Diencephalon (tissue), 2 donors: ENCODE measurements around the gene HMGXB4.

GRCh38 chr22:33271394-33271911 is 213.3 kb upstream of the SYN3 start:
- RAMPAGE, long total RNA = no peak

DNA sequence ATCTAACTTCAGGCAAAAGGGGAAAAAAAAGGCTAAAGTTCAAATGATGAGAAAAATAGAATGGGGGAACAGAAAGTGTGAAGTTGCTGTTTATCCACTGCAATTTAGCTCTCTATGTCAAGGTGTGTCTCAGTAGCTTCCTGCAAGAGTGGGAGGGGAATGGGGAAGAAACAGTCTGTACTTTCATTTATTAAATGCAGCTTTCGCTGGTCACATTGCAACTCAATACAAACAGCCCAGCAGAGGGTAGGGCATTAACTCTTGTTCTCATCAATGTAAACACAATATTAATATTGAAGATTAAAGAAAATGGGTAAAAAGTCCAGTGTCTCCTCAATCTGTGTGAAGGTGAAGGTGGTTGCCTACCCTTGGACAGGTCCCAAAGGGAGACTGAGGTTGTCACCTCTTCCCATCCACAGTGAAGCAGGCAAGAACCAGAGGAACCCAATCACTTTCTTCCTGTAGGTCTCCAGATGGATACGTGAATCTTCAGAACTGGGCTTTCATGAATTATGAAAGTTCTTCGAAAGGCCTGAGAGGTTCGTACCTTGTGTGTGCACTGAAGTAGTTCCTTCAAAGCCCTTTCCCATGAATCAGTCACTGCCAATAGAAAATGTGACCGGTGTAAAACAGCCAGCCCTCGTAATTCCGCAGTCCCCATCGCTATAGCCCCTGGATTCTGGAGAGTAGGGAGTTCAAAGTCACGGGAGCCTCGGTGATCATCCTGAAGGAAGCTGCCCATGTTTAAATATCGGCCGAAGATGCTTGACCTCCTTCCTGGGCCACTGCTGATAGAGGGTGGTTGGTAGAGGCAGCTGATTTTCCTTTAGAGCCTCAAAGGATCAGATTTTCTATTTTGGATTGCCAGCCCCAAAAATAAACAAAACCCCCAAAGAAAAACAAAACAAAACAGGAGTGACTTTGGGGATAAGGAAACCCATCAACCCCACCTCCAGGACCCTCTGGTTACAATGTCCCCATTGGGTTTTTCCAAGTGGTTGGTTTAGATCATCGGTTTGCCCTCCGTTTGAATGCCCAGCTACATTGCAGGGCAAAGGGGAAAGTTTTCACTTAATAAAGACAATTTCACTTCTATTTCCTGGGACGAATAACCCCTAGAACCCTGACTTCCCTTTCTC is 215.1 kb upstream of the SYN3 start:
- RAMPAGE, long total RNA = no peak

DNA sequence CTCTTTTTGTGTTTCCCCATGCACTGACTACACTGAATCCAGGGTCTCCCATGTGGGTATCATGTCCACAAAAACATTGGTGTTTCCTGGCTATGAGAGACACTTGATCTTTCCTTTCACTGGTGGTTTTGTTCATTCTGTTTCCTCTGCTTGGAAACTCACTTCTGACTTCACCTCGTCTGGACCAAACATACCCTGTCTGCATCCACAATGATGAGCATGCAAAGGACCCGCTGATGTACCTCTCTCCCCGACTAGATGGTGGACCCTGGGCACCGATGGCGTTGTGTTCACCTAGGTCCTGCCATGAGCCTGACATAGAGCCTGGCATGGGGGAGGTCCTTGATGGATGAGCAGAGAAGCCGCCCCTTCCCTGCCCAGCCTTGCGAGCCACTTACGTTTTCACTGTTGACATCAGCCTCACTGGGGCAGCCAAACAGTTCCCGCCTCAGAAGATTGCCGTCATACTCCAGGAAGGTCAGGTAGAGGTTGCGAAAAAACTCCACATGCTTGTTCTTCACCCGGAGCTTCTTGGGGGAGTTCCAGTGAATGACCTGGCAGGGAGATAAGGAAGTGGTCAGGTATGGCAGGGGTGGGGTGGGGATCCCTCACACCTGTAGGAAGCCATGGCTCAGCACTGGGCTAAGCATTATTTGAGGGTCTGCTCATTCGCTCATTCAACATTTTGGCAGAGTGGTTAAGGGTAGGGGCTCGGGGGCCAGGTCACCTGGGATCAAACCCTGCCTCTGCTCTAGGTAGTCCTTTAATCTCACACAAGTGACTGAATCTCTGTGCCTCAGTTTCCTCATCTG is 279.3 kb upstream of the SYN3 start:
- RAMPAGE, long total RNA = no peak

DNA sequence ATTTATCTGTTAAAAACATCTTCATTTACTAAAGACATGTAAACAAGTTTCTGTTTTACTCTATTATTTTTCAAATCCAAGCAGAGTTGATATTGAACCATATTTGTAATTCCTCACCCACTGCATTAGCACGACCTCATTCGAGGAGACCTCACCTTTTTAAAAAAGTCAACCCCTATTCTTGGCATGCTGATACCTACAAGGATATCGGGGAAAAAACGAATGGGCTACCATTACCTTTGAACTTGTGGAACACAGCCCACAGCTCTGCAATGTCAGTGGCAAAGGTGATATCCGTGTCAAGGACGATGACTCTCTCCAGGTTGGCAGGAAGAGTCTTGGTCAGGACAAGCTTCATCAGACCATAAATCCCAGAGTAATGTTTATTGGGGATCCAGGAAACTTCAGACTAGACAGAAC is 355.7 kb downstream of the LARGE1 start:
- RAMPAGE, long total RNA = no peak

DNA sequence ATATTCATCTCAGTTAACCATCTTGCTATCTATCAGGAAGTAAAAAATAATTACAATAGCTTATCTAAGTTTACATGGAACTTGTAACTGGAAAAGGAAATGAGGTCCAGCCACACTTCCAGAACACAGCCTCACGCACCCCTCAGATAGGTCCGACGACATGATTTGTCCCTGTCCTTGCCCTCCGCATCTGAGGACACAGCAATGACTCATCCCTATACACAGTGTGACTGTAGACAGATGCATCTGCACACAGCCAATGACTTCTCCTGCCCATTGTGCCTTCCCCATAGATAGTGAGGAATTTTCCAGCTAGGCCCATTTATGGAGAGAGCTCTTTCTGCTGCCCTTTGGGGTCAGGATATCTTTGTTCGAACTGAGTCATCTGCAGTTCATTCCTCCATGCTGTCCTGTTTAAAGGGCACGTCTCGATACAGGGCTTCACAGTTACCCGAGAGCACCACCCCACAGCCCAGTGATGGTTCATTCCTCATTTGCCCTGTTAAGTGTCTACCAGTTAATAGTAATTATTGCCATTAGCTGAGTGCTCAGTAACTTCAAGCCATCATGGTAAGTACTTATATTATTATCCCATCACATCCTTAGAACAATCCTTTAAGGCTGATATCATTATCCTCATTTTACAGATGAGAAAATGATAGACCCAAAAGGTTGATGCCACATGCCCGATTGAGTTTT is 96.7 kb downstream of the LARGE1 start:
- RAMPAGE, long total RNA = no peak

DNA sequence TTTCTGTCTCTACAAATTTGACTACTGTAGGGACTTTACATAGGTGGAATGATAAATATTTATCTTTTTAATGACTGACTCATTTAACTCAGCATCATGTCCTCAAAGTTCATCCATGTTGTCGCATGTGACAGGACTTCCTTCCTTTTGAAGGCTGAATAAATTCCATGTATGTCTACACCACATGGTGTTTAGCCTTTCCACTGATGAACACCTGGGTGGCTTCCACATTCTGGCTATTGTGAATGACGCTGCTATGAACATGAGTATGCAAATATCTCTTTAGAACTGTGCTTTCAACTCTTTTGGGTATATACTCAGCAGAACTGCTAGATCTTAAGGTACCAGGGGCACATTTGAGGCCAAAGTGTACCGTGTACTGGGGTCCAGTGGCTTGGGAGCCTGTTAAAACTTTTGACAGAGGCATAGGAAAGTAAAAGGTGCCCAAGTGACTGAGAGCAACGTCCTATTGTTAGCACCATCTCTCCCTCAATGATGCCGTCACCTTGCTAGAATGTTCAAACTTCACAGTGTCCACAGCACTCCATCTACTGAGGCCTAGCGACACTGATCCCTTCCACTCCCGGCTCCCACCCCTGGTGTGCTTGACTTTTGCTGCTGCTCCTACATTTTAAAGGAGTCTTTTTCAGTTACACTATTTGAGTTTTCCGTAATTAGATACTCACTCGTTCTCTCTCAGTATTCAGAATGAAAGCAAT is 24.0 kb downstream of the LARGE1 start:
- RAMPAGE, long total RNA = no peak

GRCh38 chr22:33897349-33897727 is 22.9 kb downstream of the LARGE1 start:
- RAMPAGE, long total RNA = no peak

- RAMPAGE, long total RNA = no peak
These were observed 5.7 kb downstream of the ISX start for GRCh38 chr22:35071636-35072158.

GRCh38 chr22:35257053-35258184 is at the start of gene HMGXB4:
HMGXB4 (plus strand) TSS chr22:35257493.
- RAMPAGE, long total RNA = start-site peak on the plus strand at chr22:35257467-35257501, 172 and 201 reads in 2 replicates

- RAMPAGE, long total RNA = no peak
These were observed 13.5 kb upstream of the HMOX1 start for GRCh38 chr22:35367418-35367839.

DNA sequence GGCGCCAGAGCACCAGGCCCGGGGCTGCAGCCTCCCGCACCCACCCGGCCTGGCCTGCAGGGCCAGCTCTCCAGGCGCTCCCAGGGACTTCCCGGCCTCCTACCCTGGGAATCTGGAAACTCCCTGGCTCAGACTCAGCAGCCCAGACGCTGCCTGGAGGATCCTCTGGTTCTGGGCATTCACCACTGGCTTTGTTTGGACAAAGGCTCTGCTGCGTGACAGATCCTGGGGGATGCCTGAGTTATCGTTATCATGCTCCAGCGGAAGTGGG is 31.0 kb downstream of the MCM5 start:
- RAMPAGE, long total RNA = no peak

DNA sequence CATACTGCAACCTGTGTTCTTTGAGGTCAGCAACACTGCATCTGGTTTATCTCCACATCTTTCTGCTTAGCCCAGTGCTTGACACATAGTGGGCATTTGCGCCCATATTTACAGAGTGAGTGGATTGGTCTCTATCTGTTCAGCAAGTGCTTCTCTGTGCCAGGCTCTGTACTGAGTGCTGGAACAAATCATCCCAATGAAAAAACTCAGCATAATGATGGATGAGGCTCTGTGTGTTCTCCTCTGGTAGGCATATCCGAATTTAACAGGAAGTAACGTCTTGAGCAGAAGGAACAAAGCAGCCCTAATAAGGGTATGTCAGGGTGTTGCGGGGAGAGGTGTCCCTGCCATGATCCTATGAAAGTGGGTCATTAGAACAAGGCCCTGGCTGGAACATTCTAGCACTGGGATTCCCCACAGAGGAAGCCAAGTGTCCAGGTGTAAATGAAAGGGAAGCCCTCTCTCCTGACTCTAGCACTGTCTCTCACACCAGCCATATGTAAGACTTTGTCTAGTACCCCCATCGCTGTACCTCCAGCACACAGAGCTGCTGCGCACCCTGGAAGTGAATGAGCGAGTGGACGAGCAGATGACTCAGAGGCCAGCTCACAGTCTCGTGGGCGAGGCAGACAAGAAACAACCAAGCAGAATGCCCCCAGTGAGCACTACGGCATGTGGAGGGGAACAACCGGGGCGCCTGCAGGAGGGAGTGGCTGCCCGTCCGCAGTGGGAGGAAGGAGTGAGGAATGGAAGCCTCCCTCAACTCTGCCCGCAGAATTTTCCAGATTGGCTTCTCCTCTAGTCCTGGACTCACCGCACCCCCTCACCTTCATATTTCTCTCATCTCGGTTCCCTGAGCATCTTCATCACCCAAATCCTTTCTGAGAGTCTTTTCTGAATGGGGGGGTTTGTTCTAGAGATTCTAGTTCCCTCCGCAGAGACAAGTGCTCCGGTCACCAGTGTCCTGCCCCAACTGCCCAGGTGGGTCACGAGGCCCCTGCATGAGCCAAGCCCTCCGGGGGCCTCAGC is 46.3 kb downstream of the MCM5 start:
- RAMPAGE, long total RNA = no peak

GRCh38 chr22:35582336-35582668 is 34.8 kb downstream of the MB start:
- RAMPAGE, long total RNA = no peak

DNA sequence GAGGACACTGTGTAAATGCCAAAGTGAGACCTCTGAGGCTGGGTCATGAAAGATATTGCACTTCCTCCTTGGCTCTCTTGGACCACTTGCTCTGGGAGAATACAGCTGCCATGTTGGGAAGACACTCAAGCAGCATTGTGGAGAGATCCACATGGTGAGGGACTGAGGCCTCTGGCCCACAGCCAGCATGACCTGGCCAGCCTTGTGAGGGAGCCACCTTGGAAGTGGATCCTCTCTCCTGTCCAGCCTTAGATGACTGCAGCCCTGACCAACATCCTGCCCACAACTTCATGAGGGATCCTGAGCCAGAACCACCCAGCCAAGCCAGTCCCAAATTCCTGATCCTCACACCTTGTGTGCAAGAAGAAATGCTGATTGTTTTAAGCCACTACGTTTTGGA is 30.4 kb downstream of the MB start:
- RAMPAGE, long total RNA = no peak

- RAMPAGE, long total RNA = no peak
These were observed 14.8 kb downstream of the APOL6 start for GRCh38 chr22:35663032-35663389.

- RAMPAGE, long total RNA = no peak
These were observed 118.1 kb downstream of the APOL5 start for GRCh38 chr22:35835746-35836233.

DNA sequence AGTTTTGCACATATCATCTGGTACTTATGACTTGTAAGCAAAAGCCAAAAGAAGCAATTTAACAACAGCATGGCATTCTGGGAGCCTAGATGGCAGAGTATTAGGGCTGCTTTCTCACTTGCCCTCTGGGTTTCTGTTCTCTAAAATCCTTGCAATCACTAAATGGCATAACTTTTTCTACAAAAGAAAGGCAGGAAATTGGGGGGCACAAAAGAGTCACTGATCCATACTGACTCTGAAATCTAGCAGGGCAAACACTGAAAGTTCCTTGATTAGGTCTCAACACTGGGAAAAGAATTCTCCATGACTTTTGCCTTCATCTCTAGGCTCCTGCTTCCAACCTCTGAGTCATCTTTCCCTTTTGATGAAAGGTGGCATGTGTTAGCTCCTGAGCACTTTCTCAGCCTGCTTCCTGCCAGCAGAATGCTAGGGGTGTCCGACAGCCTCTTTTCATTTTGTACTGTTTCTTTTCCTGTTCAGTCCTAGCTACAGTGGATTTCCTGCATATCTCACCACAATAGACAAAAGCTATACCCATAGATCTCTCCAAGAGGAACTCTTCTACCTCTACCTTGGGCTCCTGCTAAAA is 145.7 kb downstream of the RBFOX2 start:
- RAMPAGE, long total RNA = no peak

DNA sequence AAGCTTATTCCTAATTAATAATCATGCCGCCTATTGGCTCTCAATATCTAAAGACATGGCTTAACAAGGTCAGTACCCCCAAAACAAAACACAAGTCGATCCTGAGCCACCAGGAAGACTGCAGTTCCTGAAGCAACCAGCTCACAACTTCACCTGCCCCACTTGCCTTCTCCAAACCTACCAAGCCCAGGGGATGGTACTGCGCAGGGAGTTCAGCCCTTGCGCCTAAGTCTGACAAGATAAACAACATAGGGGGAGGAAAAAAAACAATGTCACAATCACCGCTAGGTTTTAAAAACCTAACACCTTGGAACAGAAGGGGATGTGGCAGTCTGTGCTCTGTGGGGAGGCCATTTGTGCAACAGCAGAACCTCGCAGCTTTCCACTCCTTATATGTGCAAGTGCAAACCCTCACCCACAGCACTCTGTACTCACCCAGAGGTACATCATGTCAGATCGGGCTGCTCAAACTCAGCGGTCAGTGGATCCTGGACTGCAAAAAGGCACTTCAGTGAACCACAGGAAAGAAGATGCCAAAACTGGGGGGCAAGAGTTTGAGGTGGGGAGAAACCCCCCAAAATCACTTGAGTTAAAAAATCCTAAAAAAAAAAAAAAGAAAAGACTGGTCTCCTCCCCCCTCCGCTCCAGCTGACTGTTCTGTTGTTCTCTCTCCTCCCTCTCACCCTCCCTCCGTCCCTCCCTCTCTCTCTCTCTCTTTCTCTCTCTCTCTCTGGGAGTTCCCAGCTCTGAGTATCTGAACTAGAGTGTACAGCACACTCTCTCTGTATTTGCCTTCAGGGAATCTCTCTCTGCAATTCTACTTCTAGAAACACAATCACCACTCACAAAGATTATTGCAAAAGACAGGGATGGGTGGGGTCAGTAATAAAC is 134.0 kb downstream of the RBFOX2 start:
- RAMPAGE, long total RNA = no peak

GRCh38 chr22:35915272-35916140 is 113.1 kb downstream of the RBFOX2 start:
- RAMPAGE, long total RNA = no peak

GRCh38 chr22:35995244-35995762 is 33.3 kb downstream of the RBFOX2 start:
- RAMPAGE, long total RNA = no peak